Tibial artery (tissue), 1 donor: ENCODE measurements around the gene PELP1.

DNA sequence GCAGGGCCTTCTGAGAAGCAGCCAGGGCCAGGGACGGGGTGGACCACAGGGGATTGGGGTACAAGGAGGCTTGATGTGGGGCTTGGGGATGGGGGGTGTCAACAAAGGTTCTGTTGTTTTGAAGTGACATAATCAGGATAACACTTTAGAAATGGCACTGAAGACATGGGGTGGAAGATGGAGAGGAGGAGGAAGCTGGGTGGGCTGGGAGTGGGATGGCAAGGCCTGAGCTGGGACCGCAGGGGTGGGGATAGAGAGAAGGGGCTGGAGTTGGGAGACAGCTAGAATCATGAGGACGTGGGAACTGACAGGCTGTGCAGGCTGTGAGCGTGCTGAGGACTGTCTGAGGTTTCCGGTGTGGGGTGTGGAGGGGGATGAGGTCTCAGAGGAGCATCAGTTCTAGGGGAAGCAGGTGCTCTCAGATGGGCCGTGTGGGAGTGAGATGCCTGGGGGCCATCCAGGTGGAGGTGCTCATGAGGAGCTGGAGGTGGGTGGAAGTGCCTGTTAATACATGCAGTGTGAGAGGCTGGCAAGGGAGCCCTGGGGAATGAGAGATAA, 27.1 kb downstream of the HASPIN start:
- PRO-cap, result no peak

- PRO-cap, result no peak
These were observed 37.7 kb downstream of the ITGAE start for GRCh38 chr17:3763160-3763741.

DNA sequence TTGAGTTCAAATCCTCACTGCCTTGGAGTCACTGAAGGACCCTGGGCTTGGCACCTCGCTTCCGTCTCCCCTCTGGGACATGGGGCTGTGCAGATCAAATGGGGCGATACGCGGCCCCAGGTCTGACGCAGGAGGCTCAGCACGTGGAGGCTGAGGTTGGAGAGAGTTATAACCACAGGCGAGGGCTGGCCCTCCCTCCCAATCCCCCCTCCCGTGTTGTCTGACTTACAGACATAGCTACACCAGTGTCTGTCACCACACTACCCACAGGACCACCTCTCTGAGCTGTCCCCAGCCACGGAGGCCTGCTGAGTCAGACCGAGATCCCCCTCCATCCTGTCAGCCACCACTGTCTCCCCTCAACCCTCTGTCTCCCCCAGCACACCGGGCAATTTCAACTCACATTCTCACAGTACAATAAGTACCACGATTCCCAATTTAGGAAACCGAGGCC, 4.6 kb downstream of the ITGAE start:
- PRO-cap, result no peak

- PRO-cap, result no peak
These were observed 3.5 kb upstream of the CAMKK1 start for GRCh38 chr17:3896312-3896828.

GRCh38 chr17:3905064-3905705, 11.1 kb downstream of the P2RX1 start:
- PRO-cap, result no peak

- PRO-cap, result bidirectional peak, plus-strand start at chr17:3921614, minus-strand start at chr17:3921511; bidirectional peak, plus-strand start at chr17:3921908, minus-strand start at chr17:3921696
These were observed 5.0 kb upstream of the P2RX1 start for GRCh38 chr17:3920849-3922092.

DNA sequence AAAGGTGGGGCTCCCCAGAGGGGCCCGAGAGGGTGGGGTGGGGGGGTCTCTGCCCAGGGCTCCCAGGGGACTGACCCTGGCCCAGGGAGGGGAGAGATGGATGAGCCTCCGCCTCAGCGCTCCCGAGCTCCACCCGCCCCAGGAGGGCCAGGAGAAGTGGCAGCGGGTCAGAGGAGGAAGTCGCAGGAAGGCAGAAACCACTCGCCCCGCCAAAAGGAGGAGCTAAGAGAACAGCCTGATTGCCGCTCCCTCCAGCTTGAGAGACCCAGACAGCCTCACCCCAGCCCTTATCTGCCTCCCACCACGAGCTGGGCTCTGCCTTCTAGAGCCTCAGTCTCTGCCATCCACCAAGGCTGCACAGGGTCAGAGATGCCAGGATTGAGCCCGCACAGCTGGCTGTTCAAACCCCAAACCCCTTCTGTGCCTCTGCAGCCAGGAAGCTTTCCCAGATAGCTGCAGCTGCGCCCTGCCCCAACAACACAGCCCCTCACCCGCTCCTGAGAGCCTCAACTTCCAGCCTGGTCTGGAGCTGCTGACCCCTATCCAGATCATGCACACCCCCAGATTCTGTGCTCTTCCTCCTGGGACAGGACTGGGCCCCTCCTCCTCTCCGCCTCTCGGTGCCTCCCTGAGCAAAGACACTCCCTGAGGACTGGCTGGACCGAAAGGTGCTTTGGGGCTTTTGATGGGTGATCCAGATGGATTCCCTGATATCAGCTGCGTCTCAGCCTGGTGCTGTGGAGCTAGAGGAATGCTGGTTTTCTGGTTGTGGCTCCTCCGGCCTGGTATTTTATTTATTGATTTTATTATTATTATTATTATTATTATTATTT, 1.0 kb upstream of the ATP2A3 start:
- PRO-cap, result unidirectional peak, minus-strand start at position 158 of the sequence

DNA sequence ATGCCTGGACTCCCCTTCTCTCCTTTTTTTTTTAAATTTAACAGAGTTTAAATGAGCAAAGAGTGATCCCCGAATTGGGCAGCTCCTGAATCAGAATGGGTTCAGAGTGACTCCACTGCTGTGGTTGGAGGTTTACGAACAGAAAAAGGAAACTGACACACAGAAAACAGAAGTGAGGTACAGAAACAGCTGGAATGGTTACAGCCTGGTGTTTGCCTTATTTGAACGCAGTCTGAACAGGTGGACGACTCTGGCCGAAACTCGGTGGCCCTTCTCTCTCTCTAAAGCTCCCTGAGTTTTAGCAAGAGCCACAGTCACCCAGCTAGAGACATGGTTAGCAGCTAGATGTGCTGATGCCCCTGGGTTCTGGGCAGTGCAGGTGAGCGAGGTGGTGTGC, 54.2 kb upstream of the ATP2A3 start:
- PRO-cap, result no peak

DNA sequence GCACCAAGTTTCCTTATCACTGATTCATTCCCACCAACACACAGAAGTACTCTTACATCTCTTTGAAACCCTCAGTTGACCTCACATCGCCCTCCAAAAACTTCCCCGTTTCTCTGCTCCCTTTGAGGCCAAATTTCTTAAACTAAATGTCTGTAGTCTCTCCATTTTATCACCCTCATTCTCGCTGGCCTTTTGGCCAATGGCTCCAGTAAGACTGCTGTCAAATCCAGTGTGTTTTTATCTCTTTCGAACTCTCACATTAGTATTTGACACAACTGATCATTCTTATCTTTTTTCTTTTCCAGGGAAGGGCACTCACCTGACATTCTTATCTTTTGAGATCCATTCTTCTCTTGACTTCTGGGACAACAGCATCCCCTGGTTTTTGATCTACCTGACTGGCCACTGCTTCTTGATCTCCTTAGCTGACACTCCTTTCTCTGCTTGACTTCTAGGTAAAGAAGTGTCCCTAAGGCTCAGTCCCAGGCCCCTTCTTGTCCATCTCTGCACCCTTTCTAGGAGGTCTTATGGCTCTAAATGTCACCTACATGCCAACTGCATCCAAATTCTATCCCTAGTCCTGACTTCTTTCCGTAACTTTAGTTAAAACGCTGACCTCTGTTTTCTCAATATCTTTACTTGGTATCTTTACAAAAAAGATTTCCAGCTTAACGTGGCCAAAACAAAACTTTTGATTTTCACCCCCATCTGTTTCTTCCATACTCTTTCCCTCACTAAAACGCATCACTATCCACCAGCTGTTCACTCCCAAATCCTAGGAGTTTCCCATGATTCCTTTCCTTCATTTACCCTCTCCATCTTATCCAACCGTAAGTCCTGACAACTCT, 81.7 kb downstream of the ZZEF1 start:
- PRO-cap, result no peak

GRCh38 chr17:4086450-4086836, 56.4 kb downstream of the ZZEF1 start:
- PRO-cap, result no peak

- PRO-cap, result no peak
These were observed 4.5 kb upstream of the ANKFY1 start for GRCh38 chr17:4268236-4268711.

DNA sequence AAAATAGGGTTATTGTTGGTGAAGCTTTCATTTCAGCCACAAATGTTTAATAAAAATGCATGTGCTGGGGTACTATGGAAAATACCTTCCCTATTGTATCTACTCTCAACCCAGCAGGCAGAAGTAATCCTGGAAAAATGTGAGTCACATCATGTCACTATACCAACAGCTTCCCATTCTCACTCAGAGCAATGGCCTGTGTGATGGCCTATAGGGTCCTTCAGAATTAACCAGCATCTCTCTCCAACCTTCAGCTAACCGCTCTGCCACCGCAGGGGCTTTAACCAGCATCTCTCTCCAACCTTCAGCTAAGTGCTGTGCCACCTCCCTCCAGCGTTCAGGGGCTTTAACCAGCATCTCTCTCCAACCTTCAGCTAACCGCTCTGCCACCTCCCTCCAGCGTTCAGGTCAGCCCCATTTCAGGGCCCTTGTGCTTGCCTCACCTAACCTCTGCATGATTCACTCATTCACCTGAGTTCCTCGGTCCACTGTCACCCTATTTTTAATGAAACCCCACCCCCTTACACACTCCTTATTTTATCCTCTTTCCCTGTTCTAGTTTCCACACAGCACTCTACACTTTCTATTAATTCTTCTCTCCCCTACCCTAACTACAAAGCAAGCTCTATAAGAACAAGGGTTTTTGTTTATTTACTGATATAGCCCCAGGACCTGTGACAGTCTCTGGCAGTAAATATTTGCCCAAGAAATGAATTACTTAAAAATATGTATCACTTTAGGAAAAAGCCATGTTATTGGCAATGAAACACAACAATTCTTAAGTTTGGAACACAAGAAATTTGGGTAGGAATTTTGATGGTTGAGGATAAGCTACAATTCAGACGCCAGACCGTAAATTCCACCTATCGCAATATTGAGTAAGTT, 33.9 kb downstream of the UBE2G1 start:
- PRO-cap, result no peak

- PRO-cap, result no peak
These were observed 31.9 kb downstream of the UBE2G1 start for GRCh38 chr17:4334695-4334943.

DNA sequence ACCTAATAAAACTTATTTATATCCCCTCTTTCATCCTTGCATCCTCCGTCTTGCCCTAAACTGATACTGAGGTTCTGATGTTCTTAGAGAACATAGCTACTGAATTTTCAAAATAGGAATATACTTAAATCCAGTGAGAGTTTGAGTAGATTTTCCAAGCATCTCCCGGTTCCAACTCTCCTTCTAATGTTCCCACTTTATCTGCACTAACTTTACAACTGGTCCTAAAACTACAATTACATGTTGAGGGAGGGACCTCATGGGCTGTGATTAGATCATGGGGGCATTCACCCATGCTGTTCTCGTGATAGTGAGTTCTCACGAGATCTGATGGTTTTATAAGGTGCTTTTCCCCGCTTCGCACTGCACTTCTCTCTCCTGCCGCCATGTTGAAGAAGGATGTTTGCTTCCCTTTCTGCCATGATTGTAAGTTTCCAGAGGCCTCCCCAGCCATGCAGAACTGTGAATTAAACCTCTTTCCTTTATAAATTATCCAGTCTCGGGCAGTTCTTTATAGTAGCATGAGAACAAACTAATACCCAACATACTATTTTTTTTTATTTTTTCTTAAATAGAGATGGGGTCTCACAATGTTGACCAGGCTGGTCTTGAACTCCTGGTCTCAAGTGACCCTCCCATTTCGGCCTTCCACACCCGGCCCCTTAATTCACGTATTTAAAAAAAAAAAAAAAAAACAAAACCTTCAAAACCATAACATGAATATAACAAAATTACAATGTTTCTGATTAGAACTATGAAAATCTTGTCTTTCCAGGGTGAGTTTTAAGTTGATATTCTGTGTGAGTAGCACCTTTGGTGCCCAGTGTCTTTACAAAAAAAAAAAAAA, 26.0 kb downstream of the UBE2G1 start:
- PRO-cap, result no peak

DNA sequence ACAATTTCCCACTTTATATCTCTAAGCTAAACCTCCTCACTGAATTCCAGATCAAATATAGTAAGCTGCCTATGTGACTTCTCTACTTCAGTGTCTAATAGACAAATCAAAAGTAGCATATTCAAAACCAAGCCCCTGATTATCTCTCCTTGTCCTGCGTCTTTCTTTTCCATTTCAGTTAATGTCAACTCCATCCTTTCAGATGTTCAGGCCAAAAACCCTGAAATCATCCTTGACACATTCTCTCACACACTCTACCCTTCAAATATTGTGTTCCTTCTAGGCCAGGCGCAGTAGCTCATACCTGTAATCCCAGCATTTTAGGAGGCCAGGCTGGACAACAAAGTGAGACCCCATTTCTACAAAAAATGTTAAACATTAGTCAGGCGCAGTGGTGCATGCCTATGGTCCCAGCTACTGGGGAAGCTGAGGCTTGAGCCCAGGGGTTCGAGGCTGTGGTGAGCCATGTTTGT, 24.4 kb downstream of the UBE2G1 start:
- PRO-cap, result no peak

GRCh38 chr17:4483106-4483866, 15.4 kb upstream of the SPNS2 start:
- PRO-cap, result no peak

DNA sequence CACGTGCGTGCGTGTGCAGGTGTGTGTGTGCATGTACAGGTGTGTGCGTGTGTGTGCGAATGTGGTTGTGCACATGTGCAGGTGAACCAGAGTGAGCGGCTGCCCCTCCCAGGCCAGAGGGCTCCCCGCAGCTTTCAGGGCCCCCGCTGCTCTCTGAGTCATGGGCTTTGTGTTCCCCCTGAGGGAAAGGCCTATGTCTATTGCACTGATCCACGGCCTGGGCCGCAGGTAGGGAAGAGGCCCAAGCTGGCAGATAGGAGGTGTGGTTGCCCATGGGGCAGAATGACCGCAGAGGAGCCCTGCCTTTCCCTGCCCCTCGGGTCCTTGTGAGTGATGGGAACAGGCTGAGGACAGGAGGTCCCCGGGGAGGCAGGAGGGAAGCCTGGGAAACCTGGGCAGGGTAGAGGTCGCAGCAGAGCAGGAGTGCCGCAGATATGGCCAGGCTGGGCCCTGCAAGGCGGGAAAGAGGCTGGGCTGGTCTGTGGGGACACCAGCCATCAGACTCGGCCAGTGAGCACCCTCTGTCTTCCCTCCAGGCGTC, 14.1 kb downstream of the SPNS2 start:
- PRO-cap, result no peak

DNA sequence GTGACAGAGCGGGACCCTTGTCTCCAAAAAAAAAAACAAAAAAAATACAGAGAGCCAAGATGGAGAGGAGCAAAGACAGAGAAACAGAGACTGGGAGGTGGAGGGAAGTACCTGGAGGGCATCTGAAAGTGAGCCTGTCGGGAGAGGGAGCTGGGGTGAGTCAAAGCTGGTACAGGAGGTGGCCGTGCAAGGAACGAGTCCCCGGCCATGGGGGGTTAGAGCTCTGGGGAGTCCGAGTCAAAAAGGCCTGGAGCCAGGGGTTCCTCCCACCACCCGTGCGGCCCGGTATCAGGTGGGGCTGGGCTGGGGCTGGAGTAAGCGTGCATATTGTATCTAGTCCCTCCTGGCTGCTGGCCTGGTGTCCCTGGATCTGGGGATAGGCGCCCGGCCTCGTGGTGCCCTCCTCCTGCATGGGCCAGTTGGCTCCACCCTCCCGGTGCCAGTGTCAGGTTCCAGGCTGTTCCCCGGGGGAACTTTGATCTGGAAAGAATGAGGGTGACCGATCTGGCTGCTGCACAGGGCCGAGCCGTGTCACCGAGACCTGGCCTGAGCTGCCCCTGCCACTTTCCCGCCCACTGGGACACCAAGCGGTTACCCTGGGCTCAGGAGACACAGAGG, 8.7 kb upstream of the SMTNL2 start:
- PRO-cap, result no peak

- PRO-cap, result bidirectional peak, plus-strand start at chr17:4704260, minus-strand start at chr17:4704129
These were observed at the start of gene PELP1 for GRCh38 chr17:4703621-4704519. TSS of gene PELP1 (minus strand) at chr17:4704137.

DNA sequence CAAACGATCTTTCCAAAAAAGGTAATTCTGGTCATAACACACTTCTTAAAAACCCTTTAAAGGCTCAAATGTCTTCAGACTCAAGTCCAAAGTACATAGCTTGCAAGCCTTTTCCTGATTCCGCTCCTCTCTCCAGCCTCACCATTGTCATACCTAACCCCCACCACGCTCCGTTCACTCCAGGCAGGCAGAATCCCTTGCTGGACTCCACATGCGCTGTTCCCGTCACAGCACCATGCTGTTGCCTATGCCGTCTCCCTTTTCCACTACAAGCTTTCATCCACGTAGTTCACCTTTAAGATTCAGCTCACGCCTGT, 664 bp upstream of the MED11 start:
- PRO-cap, result no peak